Epithelial cell of alveolus of lung (primary cell): ENCODE measurements around a stretch of chr2.

DNA sequence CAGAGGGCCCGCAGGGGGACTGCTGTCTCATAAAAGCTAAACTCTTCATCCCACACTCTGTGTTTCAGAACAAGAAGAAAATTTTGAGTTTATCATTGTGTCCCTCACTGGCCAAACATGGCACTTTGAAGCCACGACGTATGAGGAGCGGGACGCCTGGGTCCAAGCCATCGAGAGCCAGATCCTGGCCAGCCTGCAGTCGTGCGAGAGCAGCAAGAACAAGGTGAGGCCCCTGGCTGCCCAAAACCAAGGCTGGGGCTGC is 131.8 kb downstream of the GBX2 start:
- RAMPAGE, long total RNA, result no peak
- RRBS, result no CpG with 5 or more reads among the region's 8 CpGs

DNA sequence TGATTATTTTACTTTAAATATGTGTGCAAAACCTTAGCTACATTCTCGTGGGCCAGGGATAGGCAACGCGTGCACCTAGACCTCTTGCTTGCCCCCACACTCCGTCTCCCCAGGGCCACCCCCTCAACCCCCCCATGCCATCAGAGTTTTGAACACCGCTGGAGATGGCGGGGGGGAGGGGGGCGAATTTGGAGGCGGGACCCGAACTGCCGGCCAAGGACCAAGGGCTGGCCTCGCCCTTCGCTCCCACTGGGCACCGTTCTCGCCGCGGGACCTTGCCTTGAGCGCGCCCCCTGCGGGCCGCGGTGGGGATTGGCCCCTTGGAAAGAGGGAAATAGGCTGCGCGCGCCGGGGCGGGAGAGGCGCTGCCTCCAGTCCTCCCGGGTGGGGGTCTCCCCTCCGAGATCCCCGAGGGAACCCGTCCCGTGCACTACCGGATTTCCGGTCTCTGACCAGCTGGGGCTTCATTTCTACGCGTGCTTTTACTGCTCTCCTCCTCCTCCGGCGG is 9.8 kb upstream of the GBX2 start:
- RAMPAGE, long total RNA, result no peak
- RRBS, result 3% methylated on average over 10 of the region's 38 CpGs

- RAMPAGE, long total RNA, result no peak
- RRBS, result 92% methylated on average over 2 of the region's 13 CpGs
Measured at GRCh38 chr2:236626092-236626702, 56.6 kb downstream of the ACKR3 start.

DNA sequence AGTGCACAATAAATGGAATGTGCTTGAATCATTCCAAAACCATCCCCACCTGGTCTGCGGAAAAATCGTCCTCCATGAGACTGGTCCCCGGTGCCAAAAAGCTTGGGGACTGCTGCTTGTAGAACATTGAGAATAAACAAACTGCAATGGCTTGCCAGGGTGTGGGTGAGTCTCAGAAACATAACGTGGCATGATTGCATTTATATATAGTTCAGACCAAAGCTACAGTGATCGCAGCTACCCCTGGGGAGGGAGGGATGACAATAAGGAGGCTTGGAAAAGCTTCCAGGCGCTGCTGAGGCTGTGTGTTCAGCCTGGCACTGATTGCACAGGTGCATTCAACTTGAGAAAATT is 133.1 kb upstream of the COPS8 start:
- RAMPAGE, long total RNA, result no peak
- RRBS, result no CpG with 5 or more reads among the region's 6 CpGs

DNA sequence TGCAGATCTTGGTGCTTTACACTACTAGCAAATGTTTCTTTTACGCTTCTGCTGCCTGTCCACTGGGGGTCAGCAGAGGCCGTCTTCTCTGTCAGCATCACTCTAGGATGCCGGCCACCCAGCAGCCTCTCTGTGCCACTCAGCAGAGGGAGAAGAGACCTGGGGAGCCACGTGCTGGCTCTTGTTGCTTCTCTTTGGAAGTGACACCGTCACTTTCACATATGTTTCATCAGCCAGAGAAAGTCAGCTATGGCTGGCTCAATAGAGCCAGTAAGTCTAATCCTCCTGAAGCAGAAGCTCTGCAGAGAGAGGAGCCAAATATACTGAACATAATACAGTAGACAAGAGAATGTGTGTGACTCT is 36.6 kb downstream of the COPS8 start:
- RAMPAGE, long total RNA, result no peak
- RRBS, result no CpG with 5 or more reads among the region's 5 CpGs

- RAMPAGE, long total RNA, result no peak
- RRBS, result no CpG with 5 or more reads among the region's 1 CpG
Measured at GRCh38 chr2:237170097-237170326, 84.3 kb downstream of the COPS8 start.

- RAMPAGE, long total RNA, result no peak
- RRBS, result no CpG with 5 or more reads among the region's 7 CpGs
Measured at GRCh38 chr2:237213692-237214070, 128.0 kb downstream of the COPS8 start.

DNA sequence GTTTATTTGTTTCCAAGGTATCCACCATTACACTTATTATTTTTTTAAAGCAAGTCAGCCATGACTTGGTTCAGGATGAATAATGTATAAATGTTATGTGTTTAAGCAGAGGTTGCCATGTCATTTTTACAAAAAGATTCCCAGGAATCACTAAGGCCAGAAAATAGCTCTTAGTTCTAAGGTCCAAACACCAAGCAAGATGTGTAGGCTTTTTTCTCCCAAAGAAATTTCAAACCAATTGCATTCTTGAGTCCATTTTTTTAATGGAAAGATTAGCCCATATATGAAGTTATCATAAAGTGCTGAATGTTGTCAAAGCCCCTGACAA is 159.0 kb downstream of the COL6A3 start:
- RAMPAGE, long total RNA, result no peak

DNA sequence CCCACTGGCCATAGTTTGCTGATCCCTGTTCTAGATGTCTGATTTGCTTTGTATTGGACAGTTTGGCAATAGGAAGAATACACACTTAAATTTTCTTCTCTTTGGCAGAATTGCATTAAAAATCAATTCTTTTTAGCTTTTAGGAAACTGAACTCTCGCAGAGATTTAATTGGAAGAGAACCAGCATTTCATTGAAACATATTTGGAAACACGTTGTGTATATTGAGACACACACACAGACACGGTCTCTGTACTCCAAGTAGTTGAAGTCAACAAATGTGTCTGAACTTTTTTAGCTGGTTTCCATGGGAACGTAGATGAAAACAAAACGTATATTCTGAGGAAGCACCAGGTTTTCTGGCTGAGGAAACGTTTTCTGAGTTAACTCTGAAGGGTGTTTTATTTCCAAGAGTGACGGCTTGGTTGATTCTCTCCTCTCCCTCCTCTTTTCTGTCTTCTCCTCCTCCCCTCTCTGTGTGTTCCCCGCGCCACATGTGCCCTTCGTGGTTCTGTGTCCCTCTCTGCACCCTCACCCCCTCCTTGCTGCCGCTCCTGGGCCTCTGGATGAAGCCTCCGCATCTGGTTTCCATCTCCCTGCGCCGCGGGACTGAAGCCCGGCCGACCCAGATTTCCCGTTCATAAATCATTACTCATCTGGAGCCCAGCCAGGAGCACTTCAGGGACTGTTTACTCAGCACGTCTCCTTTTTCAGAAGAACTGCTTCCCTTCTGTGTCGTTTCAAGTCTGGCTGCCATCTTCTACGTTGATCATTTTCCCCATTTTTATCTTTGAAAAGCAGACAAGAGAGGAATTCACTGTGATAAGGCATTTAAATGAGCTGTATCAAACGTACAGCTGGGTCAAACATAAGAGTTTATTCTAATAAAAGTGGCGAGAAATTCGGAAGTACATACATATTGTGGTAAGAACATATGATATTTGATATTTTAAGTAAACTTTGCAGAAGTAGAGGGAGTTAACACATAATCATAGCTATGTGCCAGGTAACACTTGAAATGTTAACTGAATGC is 122.7 kb downstream of the COL6A3 start:
- RAMPAGE, long total RNA, result no peak
- RRBS, result no CpG with 5 or more reads among the region's 24 CpGs

GRCh38 chr2:237296350-237296549 is 117.7 kb downstream of the COL6A3 start:
- RAMPAGE, long total RNA, result no peak

DNA sequence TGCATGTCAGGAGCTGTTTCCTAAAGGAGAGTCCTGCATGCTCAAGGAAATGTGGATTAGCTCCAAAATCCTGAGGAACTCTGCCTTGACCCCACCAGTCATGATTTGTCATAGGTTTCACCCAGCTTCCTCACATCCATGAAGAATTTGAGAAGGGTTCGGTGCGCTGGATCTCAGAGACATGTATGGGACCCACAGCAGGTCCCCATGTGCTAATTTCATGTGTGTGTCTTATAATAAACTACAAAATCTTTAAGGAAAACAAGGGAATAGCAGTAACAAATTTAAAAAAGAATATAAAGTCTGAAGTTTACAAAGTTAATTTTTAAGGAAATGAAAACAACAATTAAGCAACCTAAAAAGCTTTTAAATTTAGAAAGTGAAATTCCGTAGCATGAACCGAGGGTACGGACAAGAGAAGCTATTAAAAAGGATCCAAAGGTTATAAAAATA is 107.1 kb downstream of the COL6A3 start:
- RAMPAGE, long total RNA, result no peak
- RRBS, result no CpG with 5 or more reads among the region's 5 CpGs

- RAMPAGE, long total RNA, result no peak
- RRBS, result no CpG with 5 or more reads among the region's 9 CpGs
Measured at GRCh38 chr2:237354647-237355058, 59.3 kb downstream of the COL6A3 start.

DNA sequence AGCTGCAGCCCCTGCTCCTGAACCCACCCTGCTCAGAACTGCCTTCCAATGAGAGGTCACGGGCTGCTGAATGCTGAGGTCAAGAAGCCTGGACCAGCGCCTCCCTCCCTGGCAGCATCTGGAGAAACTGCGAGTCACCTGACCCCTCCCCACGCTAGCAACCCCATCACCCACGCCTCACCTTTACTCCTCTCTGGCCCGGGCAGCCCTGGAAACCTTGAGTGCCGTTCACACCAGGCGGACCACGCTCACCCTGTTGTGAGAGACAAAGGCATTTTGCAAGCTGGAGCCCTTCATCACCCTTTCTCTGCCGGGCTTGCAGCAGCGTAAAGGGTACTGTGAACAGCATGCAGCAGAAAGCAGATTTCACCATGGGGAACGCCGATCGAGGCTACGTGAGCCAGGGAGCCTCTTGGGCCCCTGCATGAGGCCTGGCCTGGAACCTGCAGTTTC is 54.0 kb downstream of the COL6A3 start:
- RAMPAGE, long total RNA, result no peak
- RRBS, result no CpG with 5 or more reads among the region's 15 CpGs

DNA sequence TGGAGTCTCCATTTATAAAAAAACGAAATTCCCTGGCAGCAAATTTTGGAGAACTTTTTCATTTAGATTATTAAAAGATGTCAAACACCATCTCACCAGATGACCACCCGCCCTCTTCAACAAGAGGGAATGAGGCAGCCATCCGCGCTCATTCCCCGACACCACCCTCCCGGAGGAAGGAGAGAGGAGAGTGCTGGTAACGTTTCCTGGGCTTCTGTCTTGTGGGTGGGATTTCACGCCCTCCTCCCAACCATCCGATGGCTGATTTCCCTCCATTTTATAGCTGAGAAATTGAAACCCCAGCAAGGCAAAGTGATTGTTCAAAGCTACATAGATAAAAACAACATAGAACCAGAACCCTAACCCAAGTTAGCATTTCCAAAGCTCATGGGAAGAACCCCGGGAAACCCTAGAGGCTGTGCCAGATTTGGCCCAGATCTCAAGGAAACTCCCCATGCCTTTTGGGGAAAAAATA is 8.6 kb downstream of the COL6A3 start:
- RAMPAGE, long total RNA, result no peak
- RRBS, result no CpG with 5 or more reads among the region's 10 CpGs

- RAMPAGE, long total RNA, result no peak
- RRBS, result no CpG with 5 or more reads among the region's 17 CpGs
Measured at GRCh38 chr2:237410642-237411703, 3.0 kb downstream of the COL6A3 start.

- RAMPAGE, long total RNA, result no peak
- RRBS, result 91% methylated on average over 7 of the region's 20 CpGs
Measured at GRCh38 chr2:237446031-237446611, 32.2 kb upstream of the COL6A3 start.

GRCh38 chr2:237449075-237449882 is 35.3 kb upstream of the COL6A3 start:
- RAMPAGE, long total RNA, result no peak
- RRBS, result no CpG with 5 or more reads among the region's 14 CpGs

DNA sequence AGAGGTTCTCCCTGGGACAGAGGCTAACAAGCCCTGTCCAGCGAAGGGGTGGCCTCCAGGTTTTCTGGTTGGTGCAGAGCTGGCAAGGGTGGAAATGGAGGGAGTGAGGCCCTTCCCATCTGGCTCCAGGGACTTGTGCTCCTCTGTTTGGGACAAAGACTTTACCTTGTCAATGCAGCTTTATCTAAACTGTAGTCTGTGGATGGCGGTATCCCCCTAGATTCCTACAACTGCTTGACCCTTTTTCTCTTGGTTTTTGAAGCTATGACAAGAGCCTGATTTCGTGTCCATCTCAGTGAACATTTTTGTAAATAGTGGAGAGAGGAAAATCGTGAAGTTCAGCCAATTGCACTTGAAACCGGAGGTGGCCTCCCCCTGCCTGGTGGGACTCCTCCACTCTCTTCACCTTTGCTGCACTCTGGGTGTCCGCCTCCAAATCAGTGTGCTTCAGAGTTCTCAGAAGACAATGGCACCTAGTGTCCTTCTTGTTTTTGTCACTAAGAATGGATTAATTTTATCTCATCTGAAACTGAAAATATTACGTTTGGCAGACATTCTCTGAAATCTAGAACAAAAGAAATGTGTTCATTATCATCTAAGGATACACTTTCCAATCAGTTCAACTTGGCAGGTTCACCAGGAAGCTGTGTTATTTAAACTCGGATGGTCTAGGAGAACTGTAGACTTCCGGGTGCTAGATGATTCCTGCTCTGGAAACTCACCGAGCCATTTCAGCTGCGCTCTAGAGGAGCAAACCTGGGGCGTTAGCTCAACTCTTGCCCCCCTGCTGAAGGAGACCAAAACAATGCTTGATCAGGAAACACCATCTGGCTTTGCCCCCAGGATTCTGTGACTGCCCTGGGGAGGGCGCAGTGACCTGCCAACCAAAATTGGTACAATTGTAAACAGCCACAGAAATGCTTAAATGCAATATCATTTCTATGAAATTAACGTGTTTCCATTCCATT is 22.6 kb downstream of the MLPH start:
- RAMPAGE, long total RNA, result no peak
- RRBS, result no CpG with 5 or more reads among the region's 14 CpGs

- RAMPAGE, long total RNA, result no peak
- RRBS, result no CpG with 5 or more reads among the region's 5 CpGs
Measured at GRCh38 chr2:237516727-237517413, 29.8 kb downstream of the MLPH start.

DNA sequence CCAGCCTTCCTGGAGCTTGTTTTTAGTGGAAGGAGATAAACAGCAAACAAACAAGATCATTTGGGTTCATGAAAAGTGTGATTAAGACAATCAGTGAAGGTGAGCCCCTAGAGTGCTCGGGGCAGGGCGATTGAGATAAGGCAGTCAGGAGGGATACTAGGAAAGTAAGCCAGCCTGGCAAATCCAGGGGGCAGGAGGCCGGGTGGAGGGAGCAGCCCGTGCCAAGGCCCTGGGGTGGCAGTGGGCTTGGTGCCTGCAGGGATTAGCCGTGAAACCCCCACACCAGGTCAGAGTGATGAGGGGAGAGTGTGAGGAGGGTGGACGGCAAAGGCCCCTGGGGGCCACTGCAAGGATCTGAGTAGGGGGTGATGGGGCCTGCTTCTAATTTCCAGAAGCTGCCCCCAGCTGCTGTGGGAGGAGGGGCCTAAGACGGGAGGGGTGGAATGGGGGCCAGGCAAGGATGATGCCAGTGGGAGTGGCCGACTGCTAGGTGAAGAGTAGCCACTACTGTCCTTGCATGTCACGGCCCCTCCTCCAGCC is 24.6 kb upstream of the PRLH start:
- RAMPAGE, long total RNA, result no peak
- RRBS, result no CpG with 5 or more reads among the region's 9 CpGs